ENCODE data around the gene WDR5.

GRCh38 chr9:133121928-133122503 lies 976 bp upstream of the RALGDS start:
- PRO-cap = no peak

- PRO-cap = unidirectional peak, minus-strand start at chr9:133139969; bidirectional peak, plus-strand start at chr9:133140335, minus-strand start at chr9:133140010
Measured at GRCh38 chr9:133139893-133140194, 18.8 kb upstream of the RALGDS start.

GRCh38 chr9:133275379-133276290 lies 60.4 kb downstream of the SURF6 start:
- PRO-cap = bidirectional peak, plus-strand start at chr9:133275900, minus-strand start at chr9:133275812; unidirectional peak, minus-strand start at chr9:133276180

- PRO-cap = no peak
Measured at GRCh38 chr9:133354333-133355227, 1.7 kb downstream of the SURF1 start.

DNA sequence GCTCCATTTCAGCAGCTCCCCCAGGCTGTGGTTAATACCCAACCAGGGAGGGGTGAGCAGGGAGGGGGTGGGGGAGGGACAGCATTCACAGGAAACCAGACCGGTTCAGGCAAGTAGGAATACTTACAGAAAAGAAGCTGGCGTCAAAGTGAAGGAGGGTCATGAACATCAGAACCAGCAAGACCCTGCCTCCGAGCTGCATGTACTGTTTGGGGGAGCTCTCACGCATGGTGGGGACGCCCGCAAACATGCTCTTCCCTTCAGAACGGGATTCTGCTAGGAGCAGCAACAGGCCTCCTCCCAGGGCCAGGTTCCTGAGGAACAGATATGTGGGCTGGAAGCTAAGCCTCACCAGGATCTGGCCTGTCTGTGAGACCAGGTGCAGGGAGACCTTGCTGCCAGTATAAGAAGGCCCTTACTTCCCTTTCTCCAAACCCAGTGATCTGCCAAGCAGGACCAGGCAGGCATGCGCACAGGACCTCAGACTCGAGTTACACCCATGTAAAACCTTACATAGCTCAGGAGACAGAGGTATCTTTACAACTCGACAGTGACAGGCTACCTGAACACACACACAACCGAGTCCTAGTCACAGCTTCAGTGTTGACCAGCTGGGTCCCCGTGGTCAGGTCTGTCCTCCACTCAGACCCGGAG lies 8.5 kb downstream of the SURF2 start:
- PRO-cap = no peak

GRCh38 chr9:133367966-133368247 lies 8.0 kb downstream of the SURF4 start:
- PRO-cap = no peak

DNA sequence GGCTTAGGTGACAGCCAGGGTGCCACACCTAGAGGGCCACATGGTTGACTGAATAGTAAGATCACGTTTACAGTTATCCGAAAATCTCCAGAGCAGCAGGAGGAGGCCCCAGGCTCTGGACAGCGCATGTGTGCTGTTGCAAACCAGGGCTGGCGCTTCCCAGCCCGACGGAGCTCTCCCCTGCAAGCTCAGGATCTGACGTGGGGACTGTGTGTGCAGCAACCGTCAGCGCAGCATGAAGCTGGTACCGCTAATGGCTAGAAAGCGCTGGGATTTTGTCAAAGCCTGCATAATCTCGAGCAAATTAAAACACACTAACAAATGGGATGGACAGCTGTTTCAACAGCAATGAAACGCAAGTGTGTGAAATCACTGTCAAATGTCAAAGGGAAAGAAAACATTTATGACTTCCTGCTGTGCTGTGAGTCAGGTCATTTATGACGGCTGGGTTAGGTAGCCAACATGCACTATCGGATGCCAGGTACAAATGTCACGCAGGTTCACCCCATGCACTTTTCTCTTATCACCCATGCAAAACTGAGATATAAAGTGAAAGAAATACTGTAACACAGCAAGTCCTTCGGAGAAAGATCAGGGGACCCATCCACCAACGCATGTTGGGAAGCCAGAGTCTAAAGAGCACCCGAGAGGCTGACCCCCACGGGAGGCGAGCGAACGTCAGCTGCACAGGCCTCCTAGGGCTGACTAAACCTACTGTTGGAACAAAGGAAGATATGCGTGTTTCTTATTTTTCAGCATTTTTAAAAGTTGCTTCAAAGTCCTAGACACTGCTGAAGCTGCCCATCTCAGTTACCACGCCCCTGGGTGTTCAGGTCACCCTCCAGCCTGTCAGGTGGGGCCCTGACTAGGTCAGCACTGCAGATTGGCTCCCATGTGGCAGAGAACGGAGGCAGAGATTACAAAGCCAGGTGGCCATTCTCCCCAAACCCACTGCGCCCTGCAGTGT lies 7.3 kb downstream of the SURF4 start:
- PRO-cap = unidirectional peak, plus-strand start at position 574 of the sequence

DNA sequence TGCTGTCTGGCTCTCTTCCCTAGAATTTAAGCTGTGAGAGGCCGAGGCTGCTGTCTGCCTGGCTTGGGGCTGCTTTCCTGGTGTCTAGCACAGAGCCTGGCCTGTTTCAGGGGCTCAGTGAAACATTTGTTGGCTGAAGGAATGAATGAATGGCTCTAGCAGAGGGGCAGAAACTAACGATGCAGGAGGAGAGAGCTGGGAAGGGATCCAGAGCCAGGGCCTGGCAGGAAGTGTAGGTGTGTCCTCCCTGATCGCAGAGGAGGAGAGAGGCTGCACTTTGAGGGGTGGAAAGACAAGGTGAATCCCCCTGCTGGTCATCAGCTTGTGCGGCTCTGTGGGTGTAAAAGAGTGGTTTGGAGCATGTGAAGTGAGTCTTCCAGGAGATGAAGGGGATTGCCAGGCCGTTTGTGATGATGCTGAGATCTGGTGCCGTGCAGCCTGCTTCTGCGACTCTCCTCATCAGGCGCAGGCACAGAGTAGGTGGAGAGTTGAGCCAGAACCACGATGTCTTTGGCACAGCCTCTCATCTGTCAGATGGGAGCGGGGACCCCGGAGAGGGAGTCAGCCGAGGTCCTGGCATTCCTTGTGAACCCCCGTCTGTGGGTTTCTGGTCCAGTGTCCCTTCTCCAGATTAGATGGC lies 544 bp upstream of the ADAMTS13 start:
- PRO-cap = no peak

DNA sequence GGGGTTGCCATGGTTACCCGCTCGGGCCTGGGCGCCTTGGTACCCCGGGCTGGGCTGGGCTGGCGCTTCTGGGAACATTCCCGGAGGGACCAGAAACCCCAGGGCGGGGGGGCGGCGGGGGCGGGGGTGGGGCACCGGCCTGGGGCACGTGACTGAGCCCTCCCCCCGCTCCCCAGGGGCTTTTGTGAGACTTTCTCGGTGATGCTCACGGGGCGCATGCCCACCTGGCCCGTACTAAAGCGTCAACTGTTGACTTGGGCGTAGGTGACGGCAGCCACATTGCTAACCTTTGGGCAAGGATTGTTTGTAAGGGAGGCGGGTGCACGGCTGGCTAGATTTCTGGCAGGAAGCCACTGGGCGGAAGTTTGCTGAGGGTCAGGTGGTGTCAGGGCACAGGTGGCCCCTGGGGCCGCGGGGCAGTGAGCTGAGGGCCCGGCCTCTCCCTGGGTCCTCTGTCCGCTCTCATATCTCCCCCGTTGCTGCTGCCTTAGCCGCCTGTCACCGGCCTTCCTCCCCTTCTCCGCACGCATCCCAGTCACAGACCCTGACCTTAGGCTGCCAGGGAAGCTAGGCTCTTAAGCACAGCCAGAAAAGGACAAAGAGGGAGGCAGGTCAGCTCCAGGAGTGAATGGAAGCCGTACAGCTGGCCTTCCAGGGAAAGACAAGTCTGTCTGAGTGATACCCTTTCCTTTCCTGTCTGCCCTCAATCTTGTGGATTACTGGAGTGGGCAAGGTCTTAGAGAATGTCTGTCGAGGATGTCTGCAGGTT lies 765 bp downstream of the CACFD1 start:
- PRO-cap = bidirectional peak, plus-strand start at position 395 of the sequence, minus-strand start at position 248 of the sequence

GRCh38 chr9:133560198-133560829 lies 25.8 kb downstream of the ADAMTSL2 start:
- PRO-cap = no peak

- PRO-cap = no peak
Measured at GRCh38 chr9:133676398-133676931, 40.3 kb downstream of the DBH start.

- PRO-cap = no peak
Measured at GRCh38 chr9:133717367-133717906, 20.7 kb downstream of the SARDH start.

DNA sequence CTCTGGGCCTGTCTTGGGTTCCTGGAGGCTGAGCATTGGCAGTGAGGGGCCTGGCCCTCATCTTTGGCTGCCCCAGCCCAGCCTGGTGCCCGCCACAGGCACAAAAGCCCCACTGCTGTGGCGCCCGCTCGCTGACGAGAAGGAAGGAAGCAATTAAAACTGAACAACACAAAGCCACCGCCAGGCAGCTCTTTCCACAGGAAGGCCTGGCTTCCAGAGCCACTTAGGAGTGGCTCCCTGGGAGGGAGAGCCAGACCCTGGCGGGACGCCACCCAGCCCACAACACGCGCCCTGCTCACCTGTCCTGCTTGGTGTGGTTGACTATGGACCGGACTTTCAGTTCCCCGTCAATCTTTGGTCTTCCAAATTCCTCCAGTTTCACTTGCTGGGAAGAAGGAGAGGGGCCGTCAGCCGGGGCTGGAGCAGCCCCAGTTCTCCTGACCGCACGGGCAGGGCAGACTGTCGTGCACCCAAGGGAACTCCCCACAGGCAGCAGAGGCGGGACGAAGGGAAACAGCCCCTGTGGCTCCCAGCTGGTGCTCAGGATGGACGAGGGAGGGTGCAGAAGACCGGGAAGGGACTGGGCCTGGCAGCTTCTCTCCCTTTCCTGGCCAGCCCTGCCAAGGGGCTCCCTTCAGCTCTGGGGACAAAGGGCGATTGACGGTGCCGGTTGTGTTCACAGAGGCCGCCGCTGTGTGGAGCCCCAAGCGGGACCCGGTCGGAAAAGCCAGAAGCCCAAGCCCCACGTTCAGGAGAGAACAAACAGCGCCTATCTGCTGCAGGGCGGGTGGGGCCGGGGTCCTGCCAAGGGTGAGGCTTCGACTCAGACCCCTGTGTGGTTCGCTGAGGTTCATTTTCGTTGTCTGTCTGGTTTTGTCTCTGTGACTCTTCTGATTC lies 51.1 kb upstream of the SARDH start:
- PRO-cap = no peak

DNA sequence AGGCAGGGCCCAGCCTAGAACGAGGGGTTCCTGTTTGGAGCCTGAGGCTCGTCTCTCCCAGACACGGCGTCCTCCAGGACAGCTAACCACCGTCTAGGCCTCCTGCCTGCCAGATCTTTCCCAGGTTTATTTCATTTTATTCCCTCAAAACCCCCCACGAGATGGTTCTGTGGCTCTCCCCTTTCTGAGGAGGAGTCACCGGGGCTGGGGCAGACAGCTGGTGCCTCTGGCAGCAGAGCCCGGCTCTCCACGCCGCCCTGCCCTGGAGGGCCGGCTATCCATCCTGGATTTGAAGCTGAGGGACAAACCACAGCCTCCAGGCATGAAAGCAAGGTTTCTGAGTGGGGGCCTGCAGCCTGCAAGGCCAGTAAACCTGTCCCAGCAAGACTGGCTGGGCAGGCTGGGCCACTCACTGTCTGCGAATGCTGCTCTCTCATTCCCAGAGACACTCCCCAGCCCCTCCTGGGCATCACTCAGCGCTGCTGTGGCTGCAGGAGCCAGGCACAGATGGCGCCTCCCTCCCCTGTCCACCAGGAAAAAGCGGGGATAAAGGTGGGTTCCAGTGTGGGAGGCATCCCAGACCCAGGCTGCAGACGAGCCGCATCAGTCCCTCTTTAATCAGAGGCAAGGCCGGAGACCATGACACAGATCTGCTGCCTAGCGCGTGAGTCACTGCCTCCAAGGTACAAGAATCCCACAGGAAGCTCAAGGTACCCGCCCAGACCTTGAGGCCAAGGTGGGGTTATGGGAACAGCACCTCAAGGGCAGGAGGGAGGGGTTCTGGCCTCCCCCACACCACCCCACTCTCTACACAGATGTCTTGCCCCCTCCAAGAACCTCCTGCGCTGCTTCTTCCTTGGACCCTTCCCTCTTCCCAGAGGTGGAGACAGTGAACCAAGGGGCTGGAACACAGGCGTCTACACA lies 118.0 kb downstream of the VAV2 start:
- PRO-cap = no peak

DNA sequence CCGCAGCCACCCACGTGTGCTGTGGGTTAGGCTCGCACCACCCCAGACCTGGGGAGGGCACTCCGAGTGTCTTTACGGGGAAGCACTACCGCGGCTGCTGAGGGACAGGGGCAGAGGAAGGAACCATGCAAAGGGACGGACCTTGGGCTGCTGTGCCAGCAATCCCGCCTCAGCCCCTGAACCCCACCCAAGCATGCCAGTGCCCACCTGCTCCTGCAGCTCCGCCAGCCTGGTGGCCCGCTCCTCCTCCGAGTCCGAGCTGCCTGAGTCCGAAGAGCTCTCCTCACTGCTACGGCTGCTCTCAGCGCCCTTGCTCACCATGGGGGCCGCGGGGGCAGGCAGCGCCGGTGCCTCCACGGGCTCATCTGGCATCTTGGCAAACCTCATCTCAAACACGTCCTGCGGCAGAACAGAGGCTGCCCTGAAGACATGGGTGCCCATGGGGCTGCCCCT lies 16.3 kb downstream of the BRD3OS start:
- PRO-cap = no peak

DNA sequence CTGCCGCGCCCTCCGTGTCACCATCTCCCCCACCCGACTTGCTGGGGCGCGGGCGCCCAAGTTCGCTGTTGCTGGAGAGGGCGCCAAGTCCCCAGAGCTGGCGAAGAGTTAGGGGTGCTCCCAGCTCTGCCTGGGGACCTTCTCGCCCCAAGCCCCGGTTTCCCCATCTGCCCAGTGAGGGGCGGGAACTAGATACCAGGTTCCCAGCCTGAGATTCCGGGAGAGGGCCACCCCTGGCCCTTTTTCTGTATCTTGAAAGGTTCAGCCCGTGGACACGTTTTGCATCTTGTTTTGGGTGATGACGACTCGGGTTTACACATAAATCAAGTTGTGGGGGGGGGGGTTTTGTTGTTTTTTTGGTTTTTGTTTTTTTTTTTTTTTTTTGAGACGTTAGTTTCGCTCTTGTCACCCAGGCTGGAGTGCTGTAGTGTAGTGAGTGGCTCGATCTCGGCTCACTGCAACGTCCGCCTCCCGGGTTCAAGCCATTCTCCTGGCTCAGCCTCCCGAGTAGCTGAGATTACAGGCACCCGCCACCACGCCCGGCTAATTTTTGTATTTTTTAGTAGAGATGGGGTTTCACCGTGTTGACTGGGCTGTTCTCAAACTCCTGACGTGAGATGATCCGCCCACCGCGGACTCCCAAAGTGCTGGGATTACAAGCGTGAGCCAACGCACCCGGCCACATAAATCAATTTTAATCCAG lies 940 bp upstream of the BRD3 start:
- PRO-cap = bidirectional peak, plus-strand start at position 36 of the sequence, minus-strand start outside the sequence

DNA sequence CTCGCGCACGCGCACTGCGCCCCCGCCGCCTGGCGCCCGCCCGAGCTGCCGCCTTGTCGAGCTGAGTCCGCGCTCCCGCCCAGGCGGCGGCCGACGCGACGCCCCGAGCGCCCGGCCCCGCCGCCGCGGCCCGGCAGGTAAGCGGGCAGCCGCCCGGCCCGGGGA lies at the start of gene WDR5:
Gene WDR5, plus strand, starts transcription at position 19 of the 165 bp plus-strand sequence.
- PRO-cap = bidirectional peak, plus-strand start at position 75 of the sequence, minus-strand start outside the sequence

- PRO-cap = no peak
Measured at GRCh38 chr9:134157899-134158527, 22.1 kb downstream of the WDR5 start.

DNA sequence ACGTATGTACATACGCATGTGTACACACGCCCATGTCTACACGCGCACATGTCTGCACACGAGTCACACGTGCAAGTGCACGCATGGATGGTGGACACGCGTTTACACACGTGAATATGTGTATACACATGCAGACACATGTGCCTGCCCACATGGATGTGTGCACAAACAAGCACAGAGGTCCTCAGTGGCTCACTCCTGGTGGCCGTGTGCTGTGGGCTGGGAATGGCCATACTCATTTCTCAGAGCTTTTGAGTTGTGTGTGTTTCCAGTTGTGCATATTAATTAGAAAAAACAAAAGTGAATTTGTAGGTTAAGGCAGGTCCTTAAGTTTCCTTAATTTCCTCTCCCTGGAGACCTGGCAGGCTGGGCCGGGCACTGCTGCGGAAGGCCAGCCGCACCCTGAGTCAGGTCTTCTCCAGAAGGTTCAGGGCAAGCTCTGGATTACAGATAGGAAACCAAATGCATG lies 29.6 kb downstream of the WDR5 start:
- PRO-cap = no peak

GRCh38 chr9:134169488-134170270 lies 33.8 kb downstream of the WDR5 start:
- PRO-cap = bidirectional peak, plus-strand start at chr9:134170095, minus-strand start at chr9:134169901